ENCODE data around the genes GRIPAP1, GAGE12C, GAGE12H and SSX7.

DNA sequence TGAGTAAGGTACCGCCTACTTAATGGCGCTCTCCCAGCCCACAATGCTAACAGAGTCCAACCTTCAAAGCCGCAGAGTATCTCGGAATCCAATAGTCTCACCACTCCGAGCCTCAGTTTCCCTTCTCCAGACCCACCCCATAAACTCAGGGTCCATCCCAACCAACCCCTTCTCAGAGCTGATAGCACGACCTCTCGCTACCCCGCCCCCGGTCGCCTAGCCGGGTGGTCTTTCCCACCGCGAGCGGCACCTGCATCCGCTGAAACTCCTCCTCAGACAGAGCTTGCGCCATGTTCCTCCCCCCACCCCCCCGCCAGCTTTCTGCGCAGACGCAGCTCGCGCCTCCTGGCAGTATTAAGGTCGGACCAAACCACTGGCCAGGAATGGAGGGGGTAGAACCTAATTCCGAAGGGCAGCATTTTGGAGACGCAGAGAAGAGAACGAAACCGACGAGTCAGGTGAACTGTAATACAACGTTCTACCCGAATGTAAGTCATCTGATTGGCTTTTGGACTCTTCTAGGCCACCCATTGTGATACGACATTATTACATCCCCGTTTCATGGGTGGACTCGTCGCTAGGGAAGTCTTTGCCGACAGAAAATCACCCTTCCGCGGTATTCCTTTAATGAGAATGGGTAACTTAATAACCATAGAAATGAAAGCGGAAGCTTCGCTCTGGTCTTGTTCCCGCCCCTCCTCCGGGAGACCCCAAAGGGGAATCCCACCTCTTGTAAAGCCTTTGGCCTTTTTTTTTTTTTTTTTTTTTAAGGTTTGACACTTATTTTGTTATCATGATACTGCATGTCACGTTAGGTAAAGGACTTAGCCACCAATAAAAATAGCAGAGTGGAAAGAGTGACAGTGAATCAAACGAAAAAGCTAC lies at the start of gene GRIPAP1:
GRIPAP1 (minus strand) TSS at position 327 of the 885 bp plus-strand sequence.
- PRO-cap: bidirectional peak, plus-strand start at position 645 of the sequence, minus-strand start at position 325 of the sequence
- RAMPAGE, long total RNA, 2 experiments: start-site peak on the minus strand in 2 of 2 experiments, centred at positions 301 to 302 of the sequence, 86 to 240 reads per replicate

DNA sequence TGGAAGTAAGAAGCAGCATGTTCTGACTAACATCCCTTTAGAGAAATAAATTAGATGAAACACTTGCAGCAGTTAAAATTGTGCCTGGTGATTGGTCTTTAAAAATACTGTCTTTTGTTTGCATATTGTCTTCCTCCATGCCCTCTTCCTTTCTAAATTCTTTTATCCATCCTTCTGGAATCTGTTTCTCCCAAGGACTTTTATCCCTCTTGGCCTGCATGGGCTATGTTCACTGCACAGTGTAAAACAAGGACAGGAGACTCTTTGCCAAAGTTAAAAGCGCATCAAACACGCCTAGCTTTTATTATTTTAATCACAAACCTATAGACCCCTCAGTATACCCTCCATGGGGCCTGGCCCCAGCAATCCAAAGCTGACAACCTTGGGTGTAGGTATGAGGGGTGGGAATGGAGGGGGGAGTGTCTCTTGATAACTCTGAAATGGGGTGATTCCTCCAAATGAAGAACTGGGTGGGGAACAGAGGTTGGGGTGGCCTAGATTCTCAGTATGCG lies 14.6 kb downstream of the TFE3 start:
- PRO-cap: no peak
- RAMPAGE, long total RNA, 2 experiments: no peak in any of the 2 experiments

DNA sequence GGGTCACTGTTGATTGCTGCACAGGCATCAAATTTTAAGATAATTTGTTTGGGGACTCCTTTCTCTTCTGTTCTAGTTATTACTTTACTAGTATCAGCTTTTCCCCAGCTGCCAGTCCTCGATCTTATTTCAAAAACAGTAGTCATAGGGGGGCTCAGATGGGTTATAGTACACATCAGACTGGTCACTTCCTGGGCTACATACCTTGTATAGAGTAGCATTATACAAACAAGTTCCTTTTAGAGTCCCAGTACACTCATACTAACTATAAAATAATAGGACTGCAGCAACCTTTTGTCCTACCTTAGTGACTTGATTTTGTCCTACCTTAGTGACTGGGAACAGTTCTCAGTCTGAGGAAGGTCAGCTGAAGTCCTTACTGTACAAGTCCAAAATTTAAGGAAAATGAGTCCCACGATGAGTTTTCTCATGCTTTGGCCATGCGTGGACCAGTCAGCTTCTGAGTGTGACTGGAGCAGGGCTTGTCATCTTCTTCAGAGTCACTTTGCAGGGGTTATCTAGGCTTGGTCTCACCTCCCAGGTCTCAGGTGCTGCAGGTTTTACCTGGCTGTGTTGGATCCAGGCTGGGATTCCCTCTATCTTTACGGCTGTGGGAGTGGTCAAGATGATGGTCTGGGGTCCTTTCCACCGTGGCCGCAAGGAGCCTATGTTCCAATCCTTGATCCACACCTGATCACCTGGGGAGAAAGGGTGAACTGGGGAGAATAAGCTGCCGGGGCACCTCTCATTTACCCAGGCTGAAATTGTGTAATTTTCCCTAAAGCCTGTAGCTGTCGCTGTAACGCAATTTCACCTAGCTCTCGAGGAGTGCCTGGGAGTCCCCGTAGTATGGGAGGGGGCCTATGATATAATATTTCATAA lies 18.4 kb upstream of the GPKOW start:
- PRO-cap: no peak
- RAMPAGE, long total RNA, 2 experiments: no peak in any of the 2 experiments

GRCh38 chrX:49163551-49164522 lies 1.3 kb downstream of the MAGIX start:
- PRO-cap: bidirectional peak, plus-strand start at chrX:49163980, minus-strand start at chrX:49163825; bidirectional peak, plus-strand start at chrX:49164334, minus-strand start at chrX:49164214
- RAMPAGE, long total RNA, 2 experiments: no peak in any of the 2 experiments

GRCh38 chrX:49178171-49178608 lies 6.5 kb downstream of the PLP2 start:
- PRO-cap: no peak
- RAMPAGE, long total RNA, 2 experiments: no peak in any of the 2 experiments

DNA sequence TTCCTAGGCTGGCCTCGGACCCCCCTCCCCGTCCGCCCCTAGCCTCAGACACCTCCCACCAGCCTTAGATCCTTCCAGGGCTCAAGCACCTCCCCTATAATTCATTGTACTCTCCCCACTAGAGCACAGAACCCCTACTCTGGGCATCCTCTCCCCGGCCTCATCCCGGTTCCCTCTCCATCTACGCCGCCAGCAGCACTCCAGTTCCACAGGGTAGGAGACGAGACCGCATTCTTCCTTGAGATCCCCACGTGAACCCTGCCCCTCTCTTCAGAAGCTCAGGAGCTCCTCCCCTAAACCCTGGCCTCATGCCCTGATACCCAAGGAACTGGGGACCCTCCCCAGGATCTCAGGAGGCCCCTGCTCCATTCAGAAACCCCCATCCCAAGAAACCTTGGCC lies 1.2 kb downstream of the PRICKLE3 start:
- PRO-cap: unidirectional peak, plus-strand start at position 203 of the sequence
- RAMPAGE, long total RNA, 2 experiments: no peak in any of the 2 experiments

GRCh38 chrX:49230725-49231330 lies 2.3 kb downstream of the CACNA1F start:
- PRO-cap: unidirectional peak, plus-strand start at chrX:49230840; bidirectional peak, plus-strand start at chrX:49231203, minus-strand start at chrX:49231084
- RAMPAGE, long total RNA, 2 experiments: no peak in any of the 2 experiments

DNA sequence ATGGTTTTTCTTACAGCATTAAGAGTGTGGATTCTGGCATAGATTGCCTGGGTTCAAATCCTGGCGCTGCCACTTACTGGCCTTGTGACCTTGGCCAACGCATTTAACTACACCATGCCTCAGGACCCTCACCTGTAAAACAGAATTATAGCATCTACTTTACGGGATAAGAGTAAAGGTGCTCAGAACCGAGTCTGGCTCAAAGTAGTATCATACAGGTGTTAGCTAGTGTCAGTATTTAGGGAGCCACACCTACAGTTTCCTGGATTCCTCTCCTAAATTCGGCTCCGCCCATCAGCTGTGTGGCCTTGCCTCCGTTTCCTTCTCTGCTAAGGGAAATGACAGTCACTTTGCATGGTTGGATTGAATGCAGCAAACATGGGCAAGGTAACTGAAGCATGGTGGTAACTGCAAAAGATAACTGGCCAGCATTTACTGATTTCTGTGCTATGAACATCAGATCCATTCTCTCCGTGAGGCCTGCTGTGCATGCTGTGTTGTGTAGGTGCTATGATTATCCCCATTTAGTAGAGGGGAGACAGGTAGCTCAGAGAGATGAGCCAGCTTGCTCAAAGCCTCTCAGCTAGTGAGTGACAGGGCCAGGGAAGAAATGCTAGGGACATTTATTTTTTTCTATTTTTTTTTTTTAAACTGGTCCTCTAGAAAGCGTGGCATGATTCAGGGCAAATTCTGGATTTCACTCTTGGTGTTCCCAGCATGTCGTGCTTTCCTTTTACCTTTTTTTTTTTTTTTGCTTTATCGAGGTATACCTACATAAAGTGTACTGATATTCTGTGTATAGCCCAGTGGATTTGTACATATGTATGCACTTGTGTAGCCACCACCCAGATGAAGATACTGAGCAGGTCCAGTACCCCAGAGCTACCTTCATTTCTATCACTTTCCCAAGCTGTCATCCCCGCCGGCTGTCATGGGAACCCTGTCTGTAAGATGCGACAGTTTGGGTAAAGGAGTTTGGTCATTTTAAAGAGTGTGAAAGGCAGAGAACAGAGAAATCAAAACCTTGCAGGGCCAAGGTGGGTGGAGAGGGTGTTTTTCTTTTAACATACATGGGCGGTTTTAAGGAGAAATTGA lies 3.0 kb downstream of the PPP1R3F start:
- PRO-cap: no peak
- RAMPAGE, long total RNA, 2 experiments: no peak in any of the 2 experiments

- PRO-cap: no peak
- RAMPAGE, long total RNA, 2 experiments: no peak in any of the 2 experiments
Measured at GRCh38 chrX:49531944-49532263, at the start of gene GAGE12C. Gene GAGE12C (plus strand): TSS chrX:49532177.

DNA sequence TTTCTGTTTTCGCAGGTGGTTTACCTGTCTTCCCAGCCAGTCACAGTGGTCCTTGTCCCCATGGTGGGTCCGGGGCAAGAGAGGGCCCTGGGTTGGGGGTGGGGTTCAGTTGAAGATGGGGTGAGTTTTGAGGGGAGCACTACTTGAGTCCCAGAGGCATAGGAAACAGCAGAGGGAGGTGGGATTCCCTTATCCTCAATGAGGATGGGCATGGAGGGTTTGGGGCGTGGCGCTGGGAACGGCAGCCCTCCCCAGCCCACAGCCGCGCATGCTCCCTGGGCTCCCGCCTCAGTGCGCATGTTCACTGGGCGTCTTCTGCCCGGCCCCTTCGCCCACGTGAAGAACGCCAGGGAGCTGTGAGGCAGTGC lies at the start of gene GAGE12H:
GAGE12H (plus strand) TSS at position 311 of the 368 bp plus-strand sequence.
- PRO-cap: no peak
- RAMPAGE, long total RNA, 2 experiments: no peak in any of the 2 experiments

- PRO-cap: no peak
- RAMPAGE, long total RNA, 2 experiments: no peak in any of the 2 experiments
Measured at GRCh38 chrX:50633553-50634159, 163.0 kb upstream of the DGKK start.

- PRO-cap: bidirectional peak, plus-strand start at chrX:50813319, minus-strand start at chrX:50813095; bidirectional peak, plus-strand start at chrX:50813480, minus-strand start at chrX:50813351
- RAMPAGE, long total RNA, 2 experiments: no peak in any of the 2 experiments
Measured at GRCh38 chrX:50813010-50813839, 769 bp downstream of the SHROOM4 start.

DNA sequence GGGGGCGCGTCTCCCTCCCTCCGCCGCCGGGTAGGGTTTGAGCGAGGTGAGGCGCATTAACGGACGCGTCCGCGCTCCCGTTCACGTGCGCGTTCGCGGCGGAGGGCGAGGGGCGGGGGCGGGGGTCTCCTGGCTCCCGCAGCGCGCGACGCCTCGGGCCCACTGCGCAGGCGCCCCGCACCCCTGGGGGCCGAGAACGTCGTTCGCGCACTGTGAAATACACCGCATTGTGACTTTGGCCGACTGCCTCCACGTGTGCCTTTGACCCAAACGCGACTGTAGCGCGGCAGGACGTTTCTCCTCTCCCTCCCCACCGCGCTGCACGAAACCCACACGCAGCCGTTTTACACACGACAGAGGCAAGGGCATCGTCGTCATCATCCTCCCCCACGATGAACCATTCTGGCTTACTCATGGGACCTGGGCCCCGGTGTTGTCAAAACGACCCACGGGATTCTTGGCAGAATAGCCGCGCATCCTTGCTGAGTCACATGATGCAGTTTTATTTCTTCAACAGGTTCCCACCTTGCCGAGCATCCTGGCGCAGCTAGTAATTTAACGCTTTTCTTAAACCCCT lies 475 bp upstream of the NUDT11 start:
- PRO-cap: no peak
- RAMPAGE, long total RNA, 2 experiments: no peak in any of the 2 experiments

- PRO-cap: no peak
- RAMPAGE, long total RNA, 2 experiments: no peak in any of the 2 experiments
Measured at GRCh38 chrX:51873770-51874274, 19.6 kb upstream of the MAGED1 start.

DNA sequence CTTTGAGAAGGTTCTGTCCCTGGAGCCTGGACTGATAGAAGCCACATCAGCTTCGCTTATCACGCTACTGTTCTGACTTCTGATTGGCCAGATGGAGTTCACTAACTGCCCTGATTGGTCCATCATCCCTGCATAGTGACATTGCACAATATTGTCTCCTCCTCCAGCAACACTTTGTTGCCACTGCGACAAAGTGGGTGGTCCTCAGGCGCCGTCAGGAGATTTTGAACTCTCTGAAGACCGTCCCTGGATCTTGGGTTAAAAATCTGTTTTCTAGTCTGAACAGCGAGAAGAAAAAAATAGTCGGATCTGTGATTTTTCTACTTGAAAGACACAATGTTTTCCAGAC lies at the start of gene SSX7:
SSX7 (minus strand) TSS at position 30 of the 349 bp plus-strand sequence.
- PRO-cap: no peak
- RAMPAGE, long total RNA, 2 experiments: no peak in any of the 2 experiments

- PRO-cap: no peak
- RAMPAGE, long total RNA, 2 experiments: no peak in any of the 2 experiments
Measured at GRCh38 chrX:52983209-52983710, 24.9 kb upstream of the FAM156A start.

GRCh38 chrX:53080604-53081396 lies 1.4 kb upstream of the TSPYL2 start:
- PRO-cap: unidirectional peak, plus-strand start at chrX:53081145
- RAMPAGE, long total RNA, 2 experiments: no peak in any of the 2 experiments

DNA sequence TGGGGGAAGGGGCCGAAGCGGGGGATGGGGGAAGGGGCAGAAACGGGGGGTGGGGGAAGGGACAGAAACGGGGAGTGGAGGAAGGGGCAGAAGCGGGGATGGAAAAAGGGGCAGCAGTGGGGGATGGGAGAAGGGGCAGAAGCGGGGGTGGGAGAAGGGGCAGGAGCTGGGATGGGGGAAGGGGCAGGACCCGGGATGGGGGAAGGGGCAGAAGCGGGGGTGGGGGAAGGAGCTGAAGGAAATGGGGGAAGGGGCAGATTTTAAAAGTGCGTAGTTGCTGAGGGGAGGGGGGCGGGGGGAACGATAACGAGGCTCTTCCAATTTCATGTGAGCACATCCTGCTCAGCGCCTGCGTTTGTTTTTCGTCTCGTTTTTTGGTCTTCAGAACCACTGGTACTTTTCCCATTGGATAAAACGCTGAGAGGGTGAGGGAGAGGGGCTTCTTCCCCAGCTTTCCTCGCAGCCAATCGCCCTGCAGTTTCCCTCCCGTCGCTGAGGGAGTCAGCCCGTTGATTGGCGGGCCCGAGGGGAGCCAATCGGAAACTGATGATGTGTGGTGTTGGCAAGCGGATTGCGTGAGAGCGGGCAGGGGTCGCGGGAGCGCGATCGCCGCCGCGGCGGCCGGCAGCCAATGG lies 408 bp upstream of the TSPYL2 start:
- PRO-cap: bidirectional peak, plus-strand start outside the sequence, minus-strand start at position 357 of the sequence
- RAMPAGE, long total RNA, 2 experiments: no peak in any of the 2 experiments

- PRO-cap: no peak
- RAMPAGE, long total RNA, 2 experiments: no peak in any of the 2 experiments
Measured at GRCh38 chrX:53562633-53563217, 123.8 kb downstream of the HUWE1 start.

DNA sequence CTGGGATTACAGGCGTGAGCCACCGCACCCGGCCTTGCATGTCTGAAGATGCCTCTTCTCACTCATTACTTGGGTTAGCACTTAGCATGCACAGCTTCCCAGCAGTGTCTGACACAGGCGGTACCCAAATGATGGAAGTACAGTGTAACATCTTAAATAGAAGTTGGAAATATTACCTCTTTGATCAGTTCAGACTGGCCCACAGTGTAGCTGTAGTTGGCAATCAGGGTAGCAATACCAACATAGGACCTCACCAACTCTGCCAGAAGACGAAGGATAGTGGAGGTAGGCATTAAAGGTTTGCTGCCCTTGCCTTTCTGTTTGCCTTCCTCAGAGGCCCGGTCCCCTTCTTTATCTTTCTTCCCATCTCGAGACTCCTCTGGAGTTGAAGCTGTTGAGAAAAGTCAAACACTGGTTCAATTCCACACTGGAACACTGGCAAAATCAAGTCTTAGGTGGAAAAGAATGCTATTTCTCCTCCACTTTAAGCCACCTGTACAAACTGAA lies 112.9 kb downstream of the HUWE1 start:
- PRO-cap: no peak
- RAMPAGE, long total RNA, 2 experiments: no peak in any of the 2 experiments